Measurements from ENCODE around the genes RPS11, PNKP and MYH14.

DNA sequence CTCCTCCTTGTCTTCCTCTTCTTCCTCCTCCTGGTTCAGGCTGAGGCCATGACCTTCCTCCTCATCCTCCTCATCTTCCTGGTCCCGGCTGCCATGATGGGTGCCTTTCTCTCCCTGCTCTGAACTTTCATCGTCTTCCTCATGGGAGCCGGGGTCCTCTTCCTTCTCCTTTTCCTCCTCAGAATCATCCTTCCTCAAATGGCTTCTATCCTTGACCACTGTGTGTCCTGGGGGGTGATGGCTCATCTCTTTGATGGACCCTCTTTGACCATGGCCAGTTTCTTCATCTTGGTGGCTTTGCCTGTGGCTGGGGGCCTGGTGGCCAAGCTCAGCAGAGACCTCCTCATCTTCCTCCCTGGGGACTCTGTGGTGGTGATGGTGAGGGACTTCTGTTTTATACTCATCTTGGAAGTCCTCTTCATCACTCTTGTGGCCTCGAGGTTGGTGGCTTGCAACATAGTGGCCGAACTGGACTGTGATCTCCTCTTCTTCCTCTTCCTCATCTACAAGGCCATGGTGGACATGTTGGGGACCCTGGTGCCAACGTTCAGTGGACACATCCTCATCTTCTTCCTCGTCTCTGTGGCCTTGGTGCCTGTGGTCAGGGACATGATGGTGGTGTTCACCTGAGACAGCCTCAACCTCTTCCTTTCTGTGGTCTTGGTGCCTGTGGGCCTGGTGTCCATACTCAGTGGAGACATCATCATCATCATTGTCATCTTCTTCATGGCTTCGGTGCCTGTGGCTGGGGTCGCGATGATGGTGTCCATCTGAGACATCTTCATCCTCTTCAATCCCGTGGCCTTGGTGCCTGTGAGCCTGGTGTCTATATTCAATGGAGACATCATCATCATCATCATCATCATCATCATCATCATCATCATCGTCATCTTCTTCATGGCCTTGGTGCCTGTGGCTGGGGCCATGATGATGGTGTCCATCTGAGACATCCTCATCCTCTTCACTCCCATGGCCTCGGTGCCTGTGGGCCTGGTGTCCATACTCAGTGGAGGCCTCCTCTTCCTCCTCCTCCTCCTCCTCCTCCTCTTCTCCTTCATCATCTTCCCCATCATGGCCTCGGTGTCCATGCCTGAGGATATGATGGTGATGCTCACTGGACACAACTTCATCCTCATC, 1.2 kb downstream of the HRC start:
- RRBS = 87% methylated on average over 3 of the region's 14 CpGs

DNA sequence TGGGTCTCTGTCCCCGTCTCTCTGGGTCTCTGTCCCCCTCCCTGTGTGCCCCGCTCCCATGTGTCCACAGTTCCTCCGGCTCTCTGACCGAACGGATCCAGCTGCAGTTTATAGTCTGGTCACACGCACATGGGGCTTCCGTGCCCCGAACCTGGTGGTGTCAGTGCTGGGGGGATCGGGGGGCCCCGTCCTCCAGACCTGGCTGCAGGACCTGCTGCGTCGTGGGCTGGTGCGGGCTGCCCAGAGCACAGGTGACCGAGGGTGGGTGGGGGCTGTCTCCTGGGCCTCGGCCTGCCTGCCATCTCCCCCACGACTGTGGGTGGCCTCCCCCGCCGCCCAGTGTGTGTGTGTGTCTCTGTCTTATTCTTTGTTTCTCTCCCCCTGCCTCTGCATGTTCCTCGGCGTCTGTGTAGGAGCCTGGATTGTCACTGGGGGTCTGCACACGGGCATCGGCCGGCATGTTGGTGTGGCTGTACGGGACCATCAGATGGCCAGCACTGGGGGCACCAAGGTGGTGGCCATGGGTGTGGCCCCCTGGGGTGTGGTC, 10.3 kb downstream of the TRPM4 start:
- RRBS = 100% methylated on average over 2 of the region's 24 CpGs

- RRBS = no CpG with 5 or more reads among the region's 7 CpGs
Measured at GRCh38 chr19:49301126-49301661, 23.8 kb downstream of the SLC6A16 start.

DNA sequence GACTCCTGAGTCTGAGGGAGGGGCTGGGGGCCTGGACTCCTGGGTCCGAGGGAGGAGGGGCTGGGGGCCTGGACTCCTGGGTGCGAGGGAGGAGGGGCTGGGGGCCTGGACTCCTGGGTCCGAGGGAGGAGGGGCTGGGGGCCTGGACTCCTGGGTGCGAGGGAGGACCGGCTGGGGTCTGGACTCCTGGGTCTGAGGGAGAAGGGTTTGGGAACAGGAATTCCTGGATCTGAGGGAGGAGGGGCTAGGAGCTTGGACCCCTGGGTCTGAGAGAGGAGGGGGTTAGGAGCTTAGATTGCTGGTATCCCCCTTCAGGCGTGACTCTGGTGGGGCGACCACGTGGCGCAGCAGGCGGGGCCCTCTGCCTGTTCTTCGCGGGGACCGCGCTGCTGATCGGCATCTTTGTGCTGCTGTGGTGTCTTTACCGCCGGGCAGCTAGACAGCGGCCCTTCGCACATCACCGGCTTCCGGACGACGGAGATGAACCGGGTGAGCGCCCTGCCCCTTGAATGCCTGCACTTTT, 2.5 kb downstream of the GFY start:
- RRBS = 4% methylated on average over 2 of the region's 25 CpGs

DNA sequence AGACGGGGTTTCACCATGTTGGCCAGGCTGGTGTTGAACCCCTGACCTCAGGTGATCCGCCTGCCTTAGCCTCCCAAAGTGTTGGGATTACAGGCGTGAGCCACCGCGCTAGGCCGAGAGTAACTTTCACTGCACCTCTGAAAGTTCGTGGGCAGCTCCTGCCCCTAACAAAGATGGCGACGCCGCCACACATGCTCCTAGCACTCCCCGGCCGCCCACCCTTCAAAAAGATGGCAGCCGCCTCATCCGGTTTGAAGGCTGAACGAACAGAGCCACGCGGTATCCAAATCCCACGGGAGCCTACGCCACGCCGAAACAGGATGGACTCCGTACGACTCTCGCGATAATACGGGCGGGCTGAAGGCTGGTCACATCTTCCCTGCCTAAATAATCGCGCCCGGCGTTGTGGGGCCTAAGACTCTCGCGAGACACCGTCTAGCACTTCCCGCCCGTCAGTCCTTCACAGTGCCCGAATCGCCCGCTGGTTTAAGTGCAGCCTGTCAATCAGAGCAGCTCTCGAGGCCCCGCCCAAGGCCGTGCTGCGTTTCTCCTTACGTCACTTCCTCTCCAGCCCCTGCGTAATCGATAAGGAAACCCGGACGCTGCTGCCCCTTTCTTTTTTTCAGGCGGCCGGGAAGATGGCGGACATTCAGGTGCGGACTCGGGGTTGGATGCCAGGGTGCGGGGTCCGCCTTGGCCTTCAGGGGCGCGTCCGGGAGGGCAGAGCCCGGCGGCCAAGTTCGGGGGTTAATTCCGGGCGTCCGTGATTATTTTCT, at the start of gene RPS11:
Gene RPS11 (plus strand): TSS at position 616 of the 776 bp plus-strand sequence.
- RRBS = under 1% methylated on average over 12 of the region's 64 CpGs

- RRBS = 69% methylated on average over 3 of the region's 20 CpGs
Measured at GRCh38 chr19:49499246-49499829, 3.1 kb downstream of the RPS11 start.

DNA sequence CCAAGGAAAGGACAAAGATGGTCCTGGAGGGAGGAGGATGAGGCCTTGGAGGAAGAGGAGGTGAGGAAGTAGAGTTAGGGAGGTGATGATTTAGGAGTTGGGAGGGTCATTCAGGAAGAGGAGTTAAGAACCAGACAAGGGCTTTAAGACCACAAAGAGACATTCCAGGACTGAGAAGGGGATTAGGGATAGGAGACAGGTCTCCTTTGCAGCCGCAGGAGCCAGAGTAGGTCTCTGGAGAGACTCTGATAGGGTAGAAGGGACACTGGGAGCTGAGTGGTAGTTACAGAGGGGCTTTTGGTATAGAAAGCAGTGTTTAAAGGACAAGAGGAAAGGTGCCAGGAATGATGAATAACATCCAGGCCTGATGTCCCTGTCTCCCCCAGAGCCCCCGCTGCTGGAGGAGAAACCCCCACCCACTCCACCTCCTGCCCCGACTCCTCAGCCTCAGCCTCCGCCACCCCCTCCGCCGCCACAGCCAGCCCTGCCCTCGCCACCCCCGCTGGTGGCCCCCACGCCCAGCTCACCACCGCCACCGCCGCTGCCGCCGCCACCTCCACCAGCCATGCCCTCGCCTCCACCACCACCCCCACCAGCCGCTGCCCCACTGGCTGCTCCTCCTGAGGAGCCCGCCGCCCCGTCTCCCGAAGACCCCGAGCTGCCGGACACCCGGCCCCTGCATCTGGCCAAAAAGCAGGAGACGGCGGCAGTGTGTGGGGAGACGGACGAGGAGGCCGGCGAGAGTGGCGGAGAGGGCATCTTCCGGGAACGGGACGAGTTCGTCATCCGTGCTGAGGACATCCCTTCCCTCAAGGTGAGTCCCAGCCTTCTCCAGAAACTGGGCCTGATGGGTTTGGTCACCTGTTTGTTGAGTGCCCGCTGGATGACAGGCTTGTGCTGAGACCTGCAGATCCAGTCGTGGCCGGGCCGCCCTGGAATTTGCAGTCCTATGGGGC, 10.4 kb downstream of the PRR12 start:
- RRBS = 91% methylated on average over 6 of the region's 39 CpGs

- RRBS = no CpG with 5 or more reads among the region's 8 CpGs
Measured at GRCh38 chr19:49679254-49679853, 2.3 kb downstream of the PRMT1 start.

DNA sequence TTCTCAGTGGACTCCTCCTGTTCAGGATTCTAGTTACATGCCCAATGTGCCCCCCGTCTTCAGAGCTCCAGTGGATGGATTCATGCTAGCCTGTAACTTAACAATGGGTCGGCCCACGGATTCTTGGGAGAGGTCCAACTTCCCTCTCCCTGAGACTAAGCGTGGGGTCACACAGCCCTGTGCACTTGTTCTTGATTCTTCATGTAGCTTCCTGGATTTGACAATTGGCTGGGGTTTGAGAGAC, 246 bp upstream of the TSKS start:
- RRBS = no CpG with 5 or more reads among the region's 4 CpGs

- RRBS = no CpG with 5 or more reads among the region's 12 CpGs
Measured at GRCh38 chr19:49767422-49768099, 760 bp downstream of the AP2A1 start.

- RRBS = 3% methylated on average over 33 of the region's 77 CpGs
Measured at GRCh38 chr19:49808550-49809689, 4.2 kb downstream of the FUZ start.

DNA sequence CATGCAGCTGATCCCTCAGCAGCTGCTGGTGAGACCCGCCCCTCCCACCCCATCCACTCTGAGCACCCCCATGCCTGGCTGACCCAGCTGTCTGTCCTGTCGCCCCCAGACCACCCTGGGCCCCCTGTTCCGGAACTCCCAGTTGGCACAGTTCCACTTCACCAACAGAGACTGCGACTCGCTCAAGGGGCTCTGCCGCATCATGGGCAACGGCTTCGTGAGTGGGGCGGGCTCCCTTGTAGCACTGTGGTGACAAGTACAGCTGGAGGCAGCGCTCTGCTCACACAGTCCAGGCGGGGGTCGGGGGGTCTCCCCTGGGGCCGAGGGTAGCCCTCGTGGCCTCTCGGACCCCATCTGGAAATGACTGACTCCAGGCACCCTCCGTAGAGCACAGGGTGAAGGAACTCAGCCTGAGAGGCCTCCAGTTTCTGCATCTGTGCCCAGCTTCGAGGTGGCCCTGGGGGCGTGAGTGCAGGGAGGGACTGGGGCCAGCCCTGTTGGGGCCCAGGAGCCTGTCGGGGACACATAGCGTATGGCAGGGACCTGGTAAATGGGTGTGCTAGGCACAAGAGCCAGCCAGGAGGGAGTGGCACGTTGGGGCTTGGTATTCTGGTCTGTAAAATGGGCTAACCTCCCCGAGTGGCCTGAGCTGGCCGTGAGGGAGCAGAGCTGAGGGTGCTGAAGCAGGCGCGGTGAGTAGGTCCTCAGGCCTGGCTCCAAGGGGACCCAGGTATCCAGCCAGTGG, 12.3 kb downstream of the PNKP start:
- RRBS = no CpG with 5 or more reads among the region's 25 CpGs

GRCh38 chr19:49866849-49867751, at the start of gene PNKP:
PNKP (minus strand) TSS chr19:49867576.
- RRBS = 2% methylated on average over 19 of the region's 67 CpGs

DNA sequence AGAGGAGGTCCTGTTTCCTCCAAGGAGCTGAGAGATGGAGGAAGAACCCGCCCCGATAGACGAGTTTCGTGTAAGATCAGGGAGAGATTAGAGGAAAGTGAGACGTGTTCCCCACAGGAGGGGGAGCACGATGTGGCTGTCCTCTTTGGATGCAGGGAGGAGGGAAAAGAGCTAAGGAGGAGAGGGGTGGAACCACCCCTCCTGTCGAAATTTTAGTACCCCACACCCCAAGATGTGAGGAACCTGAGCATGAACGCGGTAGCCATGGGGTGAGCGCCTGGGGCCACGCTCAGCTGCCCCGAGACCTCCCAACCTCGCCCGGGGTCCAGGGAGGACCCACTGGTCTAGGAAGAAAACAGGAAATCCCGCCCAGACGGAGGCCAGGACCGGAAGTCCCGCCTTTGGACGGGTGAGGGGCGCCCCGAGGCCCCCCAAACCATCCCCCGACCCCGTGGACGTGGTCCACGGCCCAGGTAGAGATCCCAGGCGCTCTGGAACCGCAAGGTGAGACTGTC, 1.2 kb downstream of the AKT1S1 start:
- RRBS = 3% methylated on average over 4 of the region's 27 CpGs

- RRBS = no CpG with 5 or more reads among the region's 28 CpGs
Measured at GRCh38 chr19:49929673-49930081, 373 bp upstream of the NUP62 start.

GRCh38 chr19:50137045-50137573, 26.0 kb downstream of the IZUMO2 start:
- RRBS = no CpG with 5 or more reads among the region's 20 CpGs

GRCh38 chr19:50168697-50169321, 5.7 kb upstream of the IZUMO2 start:
- RRBS = no CpG with 5 or more reads among the region's 14 CpGs

GRCh38 chr19:50202977-50204217, at the start of gene MYH14:
MYH14 (plus strand) TSS chr19:50203622.
- RRBS = 5% methylated on average over 19 of the region's 100 CpGs

DNA sequence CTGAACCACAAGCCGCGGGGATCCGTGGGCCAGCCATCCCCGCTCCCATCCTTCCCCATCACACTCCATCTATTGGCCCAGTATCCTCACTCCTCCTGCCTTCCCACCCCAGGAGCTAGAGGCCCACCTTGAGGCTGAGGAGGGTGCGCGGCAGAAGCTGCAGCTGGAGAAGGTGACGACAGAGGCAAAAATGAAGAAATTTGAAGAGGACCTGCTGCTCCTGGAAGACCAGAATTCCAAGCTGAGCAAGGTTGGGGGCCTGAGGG, 57.9 kb downstream of the KCNC3 start:
- RRBS = no CpG with 5 or more reads among the region's 7 CpGs

DNA sequence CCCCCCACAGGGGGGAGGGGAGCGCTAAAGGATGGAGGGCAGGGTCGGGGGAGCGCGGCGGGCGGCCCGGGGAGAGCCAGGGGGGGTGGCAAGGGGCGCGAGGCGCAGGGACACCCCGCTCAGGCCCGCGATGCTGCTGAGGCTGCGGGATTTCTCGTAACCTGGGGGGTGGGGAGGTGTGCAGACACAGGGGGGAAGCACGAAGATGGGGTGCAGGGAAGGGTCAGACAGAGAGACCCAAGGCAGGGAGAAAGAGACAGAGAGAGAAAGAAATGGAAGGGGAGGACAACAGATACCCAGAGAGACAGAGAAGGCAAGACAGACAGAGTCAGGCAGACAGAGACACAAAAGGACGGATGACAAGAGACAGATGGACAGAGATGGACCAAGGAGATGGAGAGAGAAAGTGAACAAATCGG, 14.3 kb downstream of the KCNC3 start:
- RRBS = under 1% methylated on average over 6 of the region's 18 CpGs

All from aortic smooth muscle cell (primary cell).